Liver (tissue), 9 donors: ENCODE measurements around a stretch of chr11.

DNA sequence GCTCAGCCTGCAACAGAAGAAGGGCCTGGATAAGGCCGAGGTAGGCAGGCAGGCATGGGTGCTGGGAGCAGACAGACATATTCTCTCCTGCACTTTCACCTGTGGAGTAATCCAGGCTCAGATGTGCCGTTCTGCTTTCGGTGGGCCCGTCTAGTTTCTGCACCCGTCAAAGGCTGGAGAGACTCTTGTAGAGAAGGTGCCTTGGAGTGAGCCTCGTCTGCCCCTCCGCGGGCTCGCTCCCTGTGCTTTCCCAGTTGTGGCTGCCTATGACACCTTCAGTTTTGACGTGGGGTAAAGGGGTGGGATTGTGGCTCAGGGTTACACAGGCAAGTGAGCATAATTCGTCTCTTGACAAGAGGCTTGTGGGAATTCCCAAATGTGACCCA, 16.3 kb upstream of the ST3GAL4 start:
- PRO-cap, 5 experiments, result no peak in any of the 5 experiments
- RAMPAGE, long total RNA, 2 experiments, result no peak in any of the 2 experiments
- RRBS, result no CpG with 5 or more reads among the region's 11 CpGs

- PRO-cap, 5 experiments, result no peak in any of the 5 experiments
- RAMPAGE, long total RNA, 2 experiments, result no peak in any of the 2 experiments
- RRBS, result no CpG with 5 or more reads among the region's 6 CpGs
Measured at GRCh38 chr11:126354551-126355019, 901 bp upstream of the ST3GAL4 start.

DNA sequence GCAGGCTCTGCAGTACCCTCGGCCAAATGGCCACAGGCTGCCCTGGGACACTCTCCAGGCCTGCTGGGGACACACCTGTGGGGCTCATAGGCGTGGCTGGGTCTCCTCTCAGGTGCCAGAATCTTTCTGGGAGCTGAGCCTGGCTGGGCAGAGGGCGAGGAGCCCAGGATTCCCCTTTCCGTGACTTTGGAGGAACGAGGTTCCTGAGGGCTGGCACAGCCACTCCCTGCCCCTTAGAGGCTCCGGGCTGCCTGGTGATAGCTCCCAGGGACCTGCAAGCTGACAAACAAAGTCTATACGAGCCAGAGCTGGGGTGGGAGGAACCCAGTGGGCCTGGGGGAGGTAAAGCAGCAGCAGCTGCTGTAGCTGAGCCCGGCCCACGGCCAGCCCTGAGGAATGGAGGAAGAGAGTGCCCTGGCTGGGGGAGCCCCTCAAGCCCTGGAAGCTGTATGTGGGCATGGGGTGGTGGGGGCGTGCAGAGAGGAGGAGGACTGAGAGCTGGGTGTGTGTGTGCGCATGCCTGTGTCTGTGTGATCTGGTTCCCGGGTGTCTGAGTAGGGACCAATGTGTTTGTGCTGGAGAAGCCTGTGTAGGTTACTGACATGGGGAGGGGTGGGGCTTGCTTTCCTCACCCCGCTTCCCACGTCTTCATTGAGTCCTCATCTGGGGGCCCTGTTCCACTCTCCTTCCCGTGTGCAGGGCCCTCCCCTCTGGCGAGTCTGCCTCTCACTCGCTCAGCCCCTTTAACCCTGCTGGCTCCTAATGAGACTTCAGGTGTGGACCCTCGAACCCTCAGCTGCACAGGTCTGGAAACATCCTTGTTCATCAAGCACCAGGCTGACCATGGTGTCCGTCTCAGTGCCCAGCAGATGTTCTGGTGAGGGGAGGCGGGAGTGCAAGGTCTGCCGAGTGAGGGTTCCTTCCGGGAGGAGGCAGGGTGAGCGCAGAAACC, 10.7 kb downstream of the ST3GAL4 start:
- PRO-cap, 5 experiments, result no peak in any of the 5 experiments
- RAMPAGE, long total RNA, 2 experiments, result no peak in any of the 2 experiments
- RRBS, result no CpG with 5 or more reads among the region's 23 CpGs

DNA sequence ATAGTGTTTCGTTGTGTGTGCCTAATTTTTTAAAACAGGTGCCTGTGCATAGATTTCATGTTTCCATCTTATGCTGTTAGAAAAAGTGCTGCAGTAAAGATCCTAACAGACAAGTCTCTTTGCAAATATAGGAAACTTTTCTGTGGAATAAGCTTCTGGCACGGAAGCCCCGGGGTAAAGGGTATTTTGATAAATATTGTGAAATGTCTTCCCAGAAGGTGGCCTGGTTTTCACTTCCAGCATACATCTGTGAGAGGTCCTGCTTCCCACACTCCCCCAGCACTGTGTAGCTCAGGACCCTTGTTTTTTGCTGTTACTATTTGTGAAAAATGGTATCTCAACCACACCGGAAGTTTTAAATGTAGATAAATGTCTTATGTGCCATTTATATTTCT, 14.5 kb downstream of the ST3GAL4 start:
- PRO-cap, 5 experiments, result peak in 3 of 5 experiments; most common plus-strand start position 242 of the sequence (in 3); most common minus-strand start position 121 of the sequence (in 1)
- RAMPAGE, long total RNA, 2 experiments, result no peak in any of the 2 experiments
- RRBS, result no CpG with 5 or more reads among the region's 4 CpGs

GRCh38 chr11:126382625-126383141, 27.2 kb downstream of the ST3GAL4 start:
- PRO-cap, 5 experiments, result no peak in any of the 5 experiments
- RAMPAGE, long total RNA, 2 experiments, result no peak in any of the 2 experiments
- RRBS, result no CpG with 5 or more reads among the region's 5 CpGs

GRCh38 chr11:126410525-126411239, 55.2 kb downstream of the ST3GAL4 start:
- PRO-cap, 5 experiments, result peak in 2 of 5 experiments; most common plus-strand start chr11:126410951 (in 2)
- RAMPAGE, long total RNA, 2 experiments, result no peak in any of the 2 experiments
- RRBS, result no CpG with 5 or more reads among the region's 8 CpGs

- PRO-cap, 5 experiments, result no peak in any of the 5 experiments
- RAMPAGE, long total RNA, 2 experiments, result no peak in any of the 2 experiments
- RRBS, result no CpG with 5 or more reads among the region's 7 CpGs
Measured at GRCh38 chr11:126415131-126415579, 59.7 kb downstream of the ST3GAL4 start.

DNA sequence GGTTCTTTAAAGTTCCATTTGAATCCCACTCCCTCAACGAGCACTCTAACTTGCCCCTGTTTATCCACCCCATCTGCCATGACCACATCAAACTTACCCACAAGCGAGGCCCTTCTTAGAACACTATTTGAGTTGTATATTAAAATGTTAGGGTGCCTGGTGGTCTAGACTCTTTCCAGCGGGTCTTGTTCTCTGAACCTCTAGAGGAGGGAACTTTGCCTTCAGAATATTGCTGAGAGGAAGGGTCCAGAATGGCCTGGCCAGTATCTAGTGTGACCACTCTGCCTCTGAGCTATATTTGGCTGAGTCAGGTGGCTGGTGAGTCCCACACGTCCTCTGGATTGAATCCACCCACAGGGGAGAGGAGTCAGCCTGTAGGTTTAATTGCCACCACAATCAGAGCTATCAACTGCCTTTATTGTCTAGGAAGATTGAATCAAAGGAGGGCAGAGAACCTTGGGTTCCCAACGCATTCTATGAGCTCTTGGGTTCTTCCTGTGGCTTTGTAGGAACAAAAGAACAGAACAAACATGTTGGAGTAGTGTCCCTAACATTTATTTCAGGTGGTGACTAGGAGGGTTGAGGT, 67.6 kb downstream of the ST3GAL4 start:
- PRO-cap, 5 experiments, result no peak in any of the 5 experiments
- RAMPAGE, long total RNA, 2 experiments, result no peak in any of the 2 experiments
- RRBS, result no CpG with 5 or more reads among the region's 5 CpGs

DNA sequence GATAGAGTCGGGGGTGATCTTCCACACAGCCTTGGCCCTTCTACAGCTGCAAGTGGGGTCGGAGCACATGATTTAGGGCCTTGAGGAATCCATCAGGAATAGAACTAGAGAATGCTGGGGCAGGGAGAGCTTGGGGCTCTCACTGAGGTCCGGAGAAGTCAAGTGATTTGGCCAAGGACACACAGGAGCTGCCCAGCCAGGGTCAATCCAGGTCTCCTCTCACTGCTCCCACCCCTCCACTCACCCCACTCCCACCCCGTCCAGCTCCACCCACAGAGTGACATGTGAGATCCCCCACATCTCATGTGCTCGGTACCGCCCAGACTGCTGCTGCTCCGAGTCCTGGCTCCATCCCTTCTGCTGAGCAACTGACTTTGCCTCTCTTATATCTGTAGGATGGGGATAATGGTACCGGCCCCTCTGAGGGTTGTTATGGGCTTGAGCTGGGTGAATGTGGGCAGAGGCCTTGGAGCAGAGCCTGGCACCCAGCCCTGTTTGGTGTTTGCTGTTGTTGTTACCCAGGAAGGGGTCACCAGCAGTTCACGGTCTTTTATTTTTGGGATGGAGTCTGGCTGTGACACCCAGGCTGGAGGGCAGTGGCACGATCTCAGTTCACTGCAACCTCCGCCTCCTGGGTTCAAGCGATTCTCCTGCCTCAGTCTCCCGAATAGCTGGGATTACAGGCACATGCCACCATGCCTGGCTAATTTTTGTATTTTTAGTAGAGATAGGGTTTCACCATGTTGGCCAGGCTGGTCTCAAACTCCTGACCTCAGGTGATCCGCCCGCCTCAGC, 77.0 kb downstream of the ST3GAL4 start:
- PRO-cap, 5 experiments, result no peak in any of the 5 experiments
- RAMPAGE, long total RNA, 2 experiments, result no peak in any of the 2 experiments
- RRBS, result no CpG with 5 or more reads among the region's 15 CpGs

DNA sequence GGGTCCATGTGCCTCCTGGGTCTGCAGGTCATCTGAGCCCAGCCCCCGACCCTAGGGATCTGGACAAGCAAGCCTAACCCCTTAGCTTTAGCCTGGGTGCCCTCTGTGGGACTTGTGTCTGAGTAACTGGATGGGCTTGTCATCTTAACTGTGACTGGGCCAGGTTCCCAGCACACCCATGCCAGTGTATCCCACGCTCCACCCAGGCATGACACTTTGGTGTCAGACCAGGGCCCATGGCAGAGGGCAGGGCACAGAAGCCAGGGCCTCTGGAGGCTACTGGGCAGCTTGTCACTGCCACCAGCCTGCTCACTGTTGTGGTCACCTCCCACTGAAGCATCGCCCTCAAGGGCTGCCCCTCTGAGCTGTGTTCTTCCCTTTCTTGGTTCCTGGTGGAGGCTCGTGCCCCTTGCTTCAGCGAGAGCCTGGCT, 80.7 kb downstream of the ST3GAL4 start:
- PRO-cap, 5 experiments, result no peak in any of the 5 experiments
- RAMPAGE, long total RNA, 2 experiments, result no peak in any of the 2 experiments
- RRBS, result no CpG with 5 or more reads among the region's 5 CpGs

DNA sequence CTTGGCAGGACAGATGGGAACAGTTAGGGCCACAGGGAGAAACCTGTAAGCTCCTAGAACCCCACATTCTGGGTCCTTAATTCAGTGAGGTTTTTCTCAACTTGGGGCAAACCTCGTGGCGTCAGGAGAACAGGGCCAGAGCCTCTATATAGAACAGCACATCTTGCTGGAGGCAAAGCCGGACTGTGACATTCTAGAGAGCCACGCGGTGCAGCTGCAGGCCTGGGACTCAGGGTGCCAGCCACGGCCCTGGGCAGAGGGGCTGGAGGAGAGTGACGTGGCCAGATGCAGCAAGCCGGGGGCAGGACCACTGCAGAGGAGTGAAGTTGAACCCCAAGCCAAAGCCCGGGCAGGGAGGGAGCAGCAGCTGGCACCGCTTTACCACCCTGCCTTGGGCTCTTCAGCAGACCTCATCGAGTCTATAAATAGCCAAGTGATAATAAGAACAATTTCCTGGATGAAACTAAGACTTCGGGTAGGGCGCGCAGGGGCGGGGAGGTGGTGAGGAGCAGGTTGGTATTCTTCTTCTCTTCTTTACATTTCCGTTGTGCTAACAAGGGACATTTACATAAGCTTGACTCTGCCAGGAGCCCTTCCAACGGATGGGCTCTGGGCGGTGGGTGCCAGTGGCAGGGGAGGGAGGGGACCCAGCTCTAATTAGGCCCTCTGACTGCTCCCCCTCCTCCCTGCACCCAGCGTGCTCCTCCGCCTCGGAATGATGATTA, 110.1 kb downstream of the ST3GAL4 start:
- PRO-cap, 5 experiments, result no peak in any of the 5 experiments
- RAMPAGE, long total RNA, 2 experiments, result no peak in any of the 2 experiments
- RRBS, result 53% methylated on average over 6 of the region's 21 CpGs

- PRO-cap, 5 experiments, result peak in 5 of 5 experiments; most common plus-strand start chr11:126656111 (in 3); most common minus-strand start chr11:126655862 (in 5)
- RAMPAGE, long total RNA, 2 experiments, result start-site peak on the plus strand in 1 of 2 experiments, at chr11:126656043-126656059 at its widest, 69 reads per replicate
- RRBS, result no CpG with 5 or more reads among the region's 9 CpGs
Measured at GRCh38 chr11:126655568-126656404, 300.3 kb downstream of the ST3GAL4 start.

GRCh38 chr11:126922009-126922445, 78.5 kb downstream of the KIRREL3 start:
- PRO-cap, 5 experiments, result no peak in any of the 5 experiments
- RAMPAGE, long total RNA, 2 experiments, result no peak in any of the 2 experiments
- RRBS, result no CpG with 5 or more reads among the region's 3 CpGs

- PRO-cap, 5 experiments, result no peak in any of the 5 experiments
- RAMPAGE, long total RNA, 2 experiments, result no peak in any of the 2 experiments
- RRBS, result no CpG with 5 or more reads among the region's 8 CpGs
Measured at GRCh38 chr11:126922524-126923139, 77.9 kb downstream of the KIRREL3 start.

GRCh38 chr11:128153707-128154098, 433.7 kb downstream of the ETS1 start:
- PRO-cap, 5 experiments, result no peak in any of the 5 experiments
- RAMPAGE, long total RNA, 2 experiments, result no peak in any of the 2 experiments
- RRBS, result no CpG with 5 or more reads among the region's 5 CpGs

GRCh38 chr11:128291879-128292390, 295.4 kb downstream of the ETS1 start:
- PRO-cap, 5 experiments, result peak in 1 of 5 experiments; most common minus-strand start chr11:128292108 (in 1)
- RAMPAGE, long total RNA, 2 experiments, result no peak in any of the 2 experiments
- RRBS, result no CpG with 5 or more reads among the region's 6 CpGs

- PRO-cap, 5 experiments, result no peak in any of the 5 experiments
- RAMPAGE, long total RNA, 2 experiments, result no peak in any of the 2 experiments
- RRBS, result no CpG with 5 or more reads among the region's 3 CpGs
Measured at GRCh38 chr11:128300644-128301336, 286.6 kb downstream of the ETS1 start.

DNA sequence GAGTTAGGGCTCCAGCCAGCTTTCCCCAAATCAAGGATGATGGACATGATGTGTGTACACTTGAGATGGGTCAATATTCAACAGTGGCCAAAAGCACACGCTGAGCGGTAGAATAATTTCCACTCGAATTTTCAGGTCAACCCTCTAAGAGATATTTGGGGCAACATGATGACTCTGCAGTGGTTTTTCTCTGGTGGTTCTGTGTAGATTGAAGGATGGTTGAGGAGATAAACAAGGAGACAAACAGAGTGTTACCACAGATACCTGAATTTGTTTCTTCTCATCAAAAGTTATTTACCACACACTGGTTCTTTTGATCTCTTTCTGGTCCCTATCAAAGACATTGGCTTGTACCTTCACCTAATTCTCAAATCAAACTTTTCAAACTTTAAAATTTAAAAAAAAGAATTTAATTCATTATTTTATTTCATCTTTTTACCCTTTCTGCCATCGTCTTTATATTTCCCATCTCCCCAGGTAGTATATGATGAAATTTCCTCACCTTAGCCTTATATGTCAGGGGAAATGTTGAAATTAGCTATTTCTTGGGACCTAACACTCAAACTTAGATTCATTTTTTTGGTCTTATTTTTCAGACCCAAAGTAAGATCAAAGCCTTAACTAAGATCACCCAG, 241.9 kb downstream of the ETS1 start:
- PRO-cap, 5 experiments, result no peak in any of the 5 experiments
- RAMPAGE, long total RNA, 2 experiments, result no peak in any of the 2 experiments
- RRBS, result no CpG with 5 or more reads among the region's 4 CpGs

DNA sequence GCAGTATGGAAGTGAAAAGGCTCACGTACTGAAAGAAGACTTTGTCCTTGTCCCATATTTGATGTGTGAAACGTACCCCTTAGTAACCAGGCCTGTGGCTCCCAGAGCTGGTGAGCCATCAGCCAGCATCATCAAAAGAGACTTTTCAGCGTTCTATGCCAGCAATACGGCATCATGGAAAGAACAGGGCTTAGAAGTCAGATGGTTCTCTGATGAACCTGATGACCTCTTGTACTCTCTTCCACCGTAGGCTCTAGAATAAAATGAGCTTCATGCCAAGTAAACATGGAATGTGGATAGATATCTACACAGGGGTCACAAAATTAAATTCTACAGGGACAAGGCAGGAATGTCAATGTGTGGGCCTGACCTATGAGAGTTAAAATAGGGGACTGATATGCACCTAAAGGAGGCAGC, 130.8 kb downstream of the ETS1 start:
- PRO-cap, 5 experiments, result no peak in any of the 5 experiments
- RAMPAGE, long total RNA, 2 experiments, result no peak in any of the 2 experiments
- RRBS, result no CpG with 5 or more reads among the region's 5 CpGs

- PRO-cap, 5 experiments, result peak in 1 of 5 experiments; most common minus-strand start chr11:128457979 (in 1)
- RAMPAGE, long total RNA, 2 experiments, result no peak in any of the 2 experiments
- RRBS, result no CpG with 5 or more reads among the region's 4 CpGs
Measured at GRCh38 chr11:128457722-128458081, 129.7 kb downstream of the ETS1 start.